Hair follicle dermal papilla cell (primary cell): Measurements from ENCODE around the genes MSGN1, WDR35 and SDC1.

- CAGE, long polyA plus RNA: no peak
These were observed at the start of gene MSGN1 for GRCh38 chr2:17816370-17816694. Gene MSGN1 (plus strand): TSS chr2:17816460.

GRCh38 chr2:17877697-17878439, 599 bp upstream of the KCNS3 start:
- CAGE, long polyA plus RNA: no peak

DNA sequence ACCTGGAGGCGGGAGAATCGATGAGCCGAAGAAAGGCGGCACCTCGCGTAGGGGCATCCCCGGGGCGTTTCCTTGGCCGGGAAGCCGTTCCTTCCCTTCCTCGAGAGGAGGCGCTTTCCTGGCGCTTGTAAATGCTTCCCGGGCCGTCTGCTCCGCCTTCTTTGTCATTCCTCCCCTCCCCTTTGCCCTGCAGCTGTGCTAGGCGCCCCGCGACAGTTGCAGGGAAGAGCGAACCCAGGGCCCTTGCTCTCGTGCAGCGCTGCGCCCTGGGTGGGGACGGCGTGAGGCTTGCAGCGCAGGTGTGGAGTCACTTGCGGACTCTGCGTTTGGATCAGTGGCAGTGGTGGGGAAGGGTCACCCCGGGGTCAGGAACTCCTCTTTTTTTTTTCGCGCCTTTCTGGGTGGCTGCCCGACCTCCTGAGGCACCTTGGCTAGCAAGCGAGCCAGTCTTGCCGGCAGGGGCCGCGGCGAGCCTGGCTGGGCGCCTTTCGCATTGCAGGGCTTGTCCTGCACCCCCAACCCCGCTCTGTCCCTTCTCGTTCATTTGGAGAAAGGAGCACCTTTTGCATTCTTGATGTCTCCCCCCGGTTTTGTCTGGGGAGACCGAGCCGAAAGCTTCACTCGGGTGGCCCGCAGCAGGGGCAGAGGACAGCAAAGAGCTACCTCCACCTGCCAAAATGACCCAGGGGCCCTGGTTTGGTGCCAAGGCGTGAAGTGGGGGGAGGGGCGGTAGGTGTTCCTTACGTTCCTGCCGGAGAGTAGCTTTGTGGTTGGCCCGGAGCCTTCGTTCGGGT, 893 bp downstream of the KCNS3 start:
- CAGE, long polyA plus RNA: no peak

GRCh38 chr2:19020870-19021572, 337.4 kb downstream of the OSR1 start:
- CAGE, long polyA plus RNA: no peak

DNA sequence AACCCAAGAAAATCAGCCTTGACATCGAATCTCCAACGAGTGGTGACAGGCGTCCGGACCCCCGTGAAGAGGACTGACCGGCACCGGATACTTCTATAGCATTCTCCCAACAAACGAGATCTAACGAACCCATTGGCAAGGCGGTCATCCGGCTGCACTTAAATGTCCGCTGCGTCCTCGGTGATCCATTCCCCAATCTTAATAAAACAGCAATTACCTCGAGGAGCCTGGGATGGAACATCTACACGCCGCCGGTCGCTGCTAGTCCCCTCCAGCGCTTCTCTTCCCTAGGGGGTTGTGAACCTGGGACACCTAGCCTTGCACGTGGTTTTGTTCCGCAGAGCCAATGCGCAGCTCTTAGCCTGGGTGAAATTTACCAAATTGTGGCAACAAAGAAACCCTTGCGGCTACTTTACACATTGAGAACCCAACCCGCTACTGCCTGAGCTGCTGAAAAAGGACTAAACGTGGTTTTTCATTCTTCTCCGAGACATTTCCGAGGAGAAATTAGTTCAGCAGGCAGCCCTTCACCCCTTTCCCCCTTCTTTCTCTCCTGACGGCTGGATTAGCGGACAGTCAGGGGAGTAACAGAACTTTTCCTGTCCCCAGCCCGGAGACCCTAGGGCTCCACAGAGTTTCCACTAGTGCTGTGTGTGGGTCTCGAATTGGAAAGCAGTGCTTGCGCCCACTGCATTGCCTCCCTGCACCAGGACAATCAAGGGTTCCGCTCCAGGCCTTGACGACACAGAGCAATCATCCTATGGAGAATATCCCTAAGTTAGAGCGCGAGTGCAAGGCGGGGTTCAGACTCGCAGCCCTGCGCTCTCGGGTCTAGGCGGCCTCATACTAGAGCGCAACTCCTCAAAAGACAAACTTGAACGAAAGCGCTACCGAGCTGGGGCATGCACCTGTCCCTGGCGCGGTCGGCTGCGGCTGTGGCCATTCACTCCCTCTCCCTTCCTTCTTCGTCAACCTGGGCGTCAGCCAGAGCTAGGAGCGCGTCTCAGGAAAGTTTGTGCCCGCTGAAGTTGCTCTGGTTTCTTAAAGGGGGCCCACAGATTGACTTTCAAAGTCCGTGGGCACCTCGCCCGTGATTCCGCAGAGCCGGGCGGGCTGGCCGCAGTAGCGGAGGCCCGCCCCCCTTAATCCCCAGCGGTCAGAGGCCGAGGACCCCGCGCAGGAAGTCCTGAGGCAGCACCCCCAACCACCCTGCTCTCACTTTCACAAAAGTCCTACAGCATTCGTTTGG, 1.0 kb downstream of the OSR1 start:
- CAGE, long polyA plus RNA: no peak

DNA sequence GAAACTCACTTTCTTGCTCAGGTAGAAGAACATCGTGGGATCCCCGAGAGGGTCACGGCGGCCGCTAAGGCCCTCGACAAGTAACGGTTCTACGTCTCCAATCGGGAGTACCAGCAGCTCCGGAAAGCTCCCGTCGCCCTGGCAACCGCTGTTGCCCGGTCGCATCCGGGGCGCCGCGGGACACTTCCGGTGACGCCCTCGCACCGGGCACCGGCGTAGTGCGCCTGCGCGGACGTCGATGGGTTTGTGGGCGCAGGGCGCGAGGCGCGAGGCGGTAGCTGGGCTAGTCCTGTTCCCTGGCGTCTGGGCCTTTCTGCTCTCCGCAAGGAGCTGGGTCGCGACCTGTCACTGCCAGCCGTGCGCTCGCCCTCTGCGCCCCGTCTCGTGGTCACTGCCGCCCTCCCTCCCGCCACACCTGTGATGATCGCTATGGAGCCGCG, at the start of gene WDR35:
WDR35 (minus strand) TSS at position 123 of the 440 bp plus-strand sequence.
- CAGE, long polyA plus RNA: no peak

DNA sequence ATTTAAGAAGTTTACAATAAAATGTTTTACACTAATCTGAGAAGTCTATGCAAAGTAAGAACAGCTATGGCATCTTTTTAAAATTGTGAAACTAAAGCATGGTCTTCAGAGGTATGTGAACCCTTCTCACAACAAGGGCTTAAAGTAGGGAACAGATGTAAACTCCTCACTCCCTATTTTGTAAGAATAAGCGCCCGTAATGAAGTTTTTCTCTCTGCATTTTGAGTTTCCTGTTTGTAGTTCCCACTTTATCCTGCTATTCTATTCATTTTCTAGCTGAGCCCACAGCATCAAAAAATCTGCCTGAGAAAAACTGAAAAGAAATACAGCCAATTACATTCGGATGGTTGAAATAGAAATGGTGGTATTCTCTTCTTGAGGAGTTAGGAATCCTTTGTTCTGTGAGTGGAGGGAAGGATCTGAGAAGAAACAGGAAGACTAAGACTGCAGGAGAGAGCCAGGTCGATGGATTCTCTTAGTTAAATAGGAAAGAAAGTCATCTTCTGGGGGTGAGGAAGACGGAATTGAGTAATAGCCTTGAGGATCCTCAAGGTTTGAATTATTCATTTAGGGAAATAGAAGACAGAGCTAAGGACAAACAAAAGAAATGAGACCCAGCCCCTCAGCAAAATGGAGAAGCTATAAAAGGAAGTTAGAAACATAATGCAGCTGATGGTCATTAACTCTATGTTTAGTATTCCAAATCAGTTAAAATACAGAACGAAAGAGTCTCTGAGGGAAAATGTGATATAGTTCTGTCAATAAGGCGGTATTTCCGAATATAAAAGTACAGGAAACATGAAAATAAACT, 1.9 kb downstream of the LAPTM4A start:
- CAGE, long polyA plus RNA: no peak

DNA sequence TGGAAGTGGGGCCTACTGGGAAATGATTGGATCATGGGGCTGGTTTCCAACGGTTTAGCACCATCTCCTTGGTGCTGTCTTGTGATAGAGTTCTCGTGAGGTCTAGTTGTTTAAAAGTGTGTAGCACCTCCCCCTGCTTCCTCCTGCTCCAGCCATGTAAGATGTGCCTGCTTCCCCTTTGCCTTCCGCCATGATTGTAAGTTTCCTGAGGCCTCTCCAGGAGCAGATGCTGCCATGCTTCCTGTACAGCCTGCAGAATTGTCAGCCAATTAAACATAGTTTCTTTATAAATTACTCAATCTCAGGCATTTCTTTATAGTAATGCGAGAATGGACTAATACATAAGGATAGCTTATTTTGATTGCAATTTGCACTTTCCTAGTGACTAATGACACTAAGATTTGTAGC, 16.3 kb upstream of the LAPTM4A start:
- CAGE, long polyA plus RNA: no peak

DNA sequence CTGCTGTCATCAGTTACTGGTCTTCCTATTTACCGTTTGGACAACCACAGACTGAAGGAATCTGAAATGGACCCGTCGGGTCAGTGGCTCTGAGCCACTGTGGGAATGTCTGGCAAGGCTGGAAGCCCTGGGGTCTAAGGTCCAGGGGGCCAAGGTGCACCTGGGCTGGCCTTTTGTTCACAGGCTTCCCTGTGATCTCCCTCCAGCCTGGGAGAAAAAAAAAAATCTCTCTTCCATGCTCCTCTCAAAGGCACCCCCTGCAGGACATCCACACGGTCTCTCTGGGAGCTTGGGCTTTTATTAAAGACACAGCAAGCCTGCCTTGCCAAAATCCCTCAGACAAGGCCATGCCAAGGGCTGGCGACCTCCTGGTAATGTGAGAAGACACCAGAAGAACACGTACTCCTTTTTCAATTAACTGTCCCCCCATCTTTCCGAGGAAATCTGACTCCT, 42.2 kb upstream of the LAPTM4A start:
- CAGE, long polyA plus RNA: no peak

DNA sequence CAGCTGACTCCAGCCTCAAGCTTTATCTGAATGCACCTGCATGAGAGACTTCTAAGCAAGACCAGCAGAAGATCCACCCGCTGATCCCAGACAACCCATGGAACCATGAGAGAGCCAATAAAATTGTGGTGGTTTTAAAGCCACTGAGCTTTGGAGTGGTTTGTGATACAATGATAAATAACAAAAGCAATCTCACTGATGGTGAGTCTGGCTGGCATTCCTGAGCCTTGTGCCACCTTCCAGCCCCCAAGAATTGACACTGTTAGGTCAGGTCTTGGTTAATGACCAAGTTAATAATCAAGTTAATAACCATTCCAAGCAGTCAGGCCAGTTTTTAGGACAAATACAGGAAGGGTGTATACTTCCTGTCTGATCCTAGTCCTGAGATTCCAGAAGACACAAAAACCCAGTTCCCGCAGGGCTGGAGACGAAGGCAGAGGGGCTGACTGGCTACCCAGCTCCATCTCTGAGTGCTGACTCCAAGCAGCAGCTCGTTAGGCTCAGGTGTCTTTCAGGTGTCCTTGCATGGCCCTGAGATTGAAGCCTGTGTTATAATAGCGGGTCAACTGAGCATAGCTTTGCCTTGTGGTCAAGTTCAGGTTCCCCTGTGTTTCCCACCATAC, 74.6 kb upstream of the LAPTM4A start:
- CAGE, long polyA plus RNA: no peak

DNA sequence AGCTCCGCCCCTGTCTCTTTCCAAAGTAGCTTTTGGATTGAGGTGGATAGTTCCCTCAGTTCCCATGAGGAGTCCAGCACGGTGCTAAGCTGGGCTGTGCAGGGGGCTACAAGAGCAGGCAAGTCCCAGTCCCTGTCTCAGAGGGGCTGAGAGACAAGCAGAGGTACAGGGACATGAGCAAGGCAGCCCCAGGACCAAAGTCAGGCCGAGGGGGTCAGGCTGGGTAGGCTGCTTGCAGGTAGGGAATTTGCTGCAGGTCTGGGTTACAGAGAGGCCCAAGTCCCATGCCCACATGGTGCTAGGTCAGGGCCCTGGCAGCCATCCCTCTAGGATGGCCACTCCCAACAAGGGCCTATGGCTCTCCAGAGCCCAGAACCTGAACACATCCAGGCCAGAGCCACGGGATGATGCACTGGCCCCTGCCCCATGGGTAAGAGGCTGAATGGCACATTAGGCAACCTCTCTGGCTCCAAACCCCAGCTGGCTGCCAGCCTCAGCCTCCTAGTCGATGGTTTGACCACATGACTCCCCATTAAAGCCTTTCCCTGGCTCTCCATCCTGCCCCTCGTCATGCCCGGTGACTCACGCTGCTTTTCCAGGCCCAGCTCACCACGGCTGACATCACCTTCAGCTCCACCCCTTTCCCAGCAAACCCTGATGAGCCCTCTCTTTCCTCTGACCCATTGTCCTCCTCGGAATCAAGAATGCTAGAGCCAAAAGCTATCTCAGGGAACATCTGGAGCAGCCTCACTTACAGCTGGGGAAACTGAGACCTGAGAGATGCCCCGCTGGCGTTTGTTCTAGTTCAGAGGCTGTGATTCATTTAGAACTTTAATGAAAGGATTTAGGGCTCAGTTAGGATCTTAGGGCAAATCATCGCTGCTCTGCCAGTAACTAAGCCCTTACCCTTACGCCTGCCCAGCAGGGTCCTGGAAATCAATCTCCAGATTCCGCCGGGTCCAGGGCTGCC, 83.6 kb downstream of the SDC1 start:
- CAGE, long polyA plus RNA: no peak

DNA sequence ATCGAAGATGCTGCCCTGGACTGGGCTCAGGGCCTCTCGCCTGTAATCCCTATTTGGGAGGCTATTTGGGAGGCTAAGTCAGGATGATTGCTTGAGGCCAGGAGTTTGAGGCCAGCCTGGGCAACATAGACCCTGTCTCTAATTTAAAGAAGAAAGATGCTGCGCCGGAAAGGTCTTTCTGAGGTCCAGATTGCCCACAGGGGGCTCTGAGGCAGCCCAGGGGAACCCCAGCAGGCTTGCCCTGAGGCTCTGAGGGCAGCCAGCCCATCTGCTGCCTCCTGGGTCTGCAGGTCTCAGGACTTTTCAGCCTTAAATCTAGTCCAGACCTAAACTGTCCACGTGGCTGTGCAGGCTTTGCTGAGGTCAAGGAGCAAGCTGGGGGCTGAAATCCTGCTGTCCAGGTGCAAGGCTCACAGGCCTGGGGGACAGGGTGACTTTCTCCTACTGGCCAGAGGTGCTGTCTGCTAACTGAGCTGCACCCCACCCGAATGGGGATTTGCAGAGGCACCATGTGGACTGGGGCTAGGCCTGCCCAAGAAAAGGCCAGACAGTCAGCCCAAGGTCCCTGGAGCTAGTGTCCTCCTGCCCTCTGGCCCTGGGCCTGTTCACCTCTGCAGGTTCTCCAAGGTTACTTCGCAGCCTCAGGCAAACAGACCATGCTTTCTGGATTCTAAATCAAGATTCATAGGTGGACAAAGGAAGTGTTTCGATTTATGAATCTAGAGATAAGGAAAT, 32.2 kb downstream of the SDC1 start:
- CAGE, long polyA plus RNA: no peak

- CAGE, long polyA plus RNA: no peak
These were observed 27.5 kb downstream of the SDC1 start for GRCh38 chr2:20197407-20197892.

DNA sequence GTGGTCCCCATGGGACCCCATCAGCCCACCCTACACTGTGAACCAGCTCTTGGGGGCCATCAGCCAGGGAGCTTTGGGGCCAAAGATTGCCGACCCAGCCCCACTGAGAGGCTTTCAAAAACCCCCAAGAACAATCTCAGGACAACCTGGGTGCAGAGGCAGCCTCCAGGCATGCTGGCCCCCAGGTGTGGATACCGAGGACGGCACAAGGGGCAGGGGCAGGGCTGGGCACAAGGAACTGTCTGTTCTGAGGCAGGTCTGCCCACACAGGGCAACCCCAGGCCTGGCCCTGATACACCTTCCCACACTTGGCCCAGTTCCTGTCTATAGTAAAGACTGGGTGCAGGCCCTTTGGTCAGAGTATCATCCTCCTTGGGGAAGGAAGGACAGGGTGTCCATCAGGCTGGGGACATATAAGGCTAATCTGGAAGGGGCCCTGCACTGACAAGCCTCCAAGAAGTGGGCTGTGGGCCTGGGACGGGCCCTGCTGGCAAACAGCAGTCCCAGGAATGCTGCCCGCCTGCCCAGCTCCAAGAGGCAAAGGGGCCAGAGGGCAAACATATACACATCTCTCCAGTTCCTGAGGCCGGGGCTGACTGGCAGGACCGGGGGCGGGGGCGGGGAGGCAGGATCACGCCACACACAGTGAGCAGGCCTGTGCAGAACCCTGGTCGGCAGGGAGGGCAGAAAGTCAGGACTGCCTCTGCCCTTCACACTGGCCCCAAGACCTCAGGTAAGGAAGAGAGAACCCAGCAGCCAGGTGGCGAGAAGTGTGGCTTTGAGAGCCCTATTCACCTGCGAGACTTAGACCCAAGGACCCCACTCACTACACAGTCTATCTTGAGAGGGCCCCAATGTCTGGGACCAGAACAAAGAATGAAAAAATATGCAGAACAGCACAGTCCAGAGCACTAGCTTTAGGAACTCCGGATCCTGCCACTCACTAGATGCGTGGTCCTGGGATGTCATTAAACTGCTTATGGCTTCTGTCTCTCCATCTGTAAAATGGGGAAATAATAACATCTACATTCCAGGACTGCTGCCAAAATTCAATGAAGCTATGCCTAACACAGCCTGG, 18.8 kb downstream of the SDC1 start:
- CAGE, long polyA plus RNA: no peak

DNA sequence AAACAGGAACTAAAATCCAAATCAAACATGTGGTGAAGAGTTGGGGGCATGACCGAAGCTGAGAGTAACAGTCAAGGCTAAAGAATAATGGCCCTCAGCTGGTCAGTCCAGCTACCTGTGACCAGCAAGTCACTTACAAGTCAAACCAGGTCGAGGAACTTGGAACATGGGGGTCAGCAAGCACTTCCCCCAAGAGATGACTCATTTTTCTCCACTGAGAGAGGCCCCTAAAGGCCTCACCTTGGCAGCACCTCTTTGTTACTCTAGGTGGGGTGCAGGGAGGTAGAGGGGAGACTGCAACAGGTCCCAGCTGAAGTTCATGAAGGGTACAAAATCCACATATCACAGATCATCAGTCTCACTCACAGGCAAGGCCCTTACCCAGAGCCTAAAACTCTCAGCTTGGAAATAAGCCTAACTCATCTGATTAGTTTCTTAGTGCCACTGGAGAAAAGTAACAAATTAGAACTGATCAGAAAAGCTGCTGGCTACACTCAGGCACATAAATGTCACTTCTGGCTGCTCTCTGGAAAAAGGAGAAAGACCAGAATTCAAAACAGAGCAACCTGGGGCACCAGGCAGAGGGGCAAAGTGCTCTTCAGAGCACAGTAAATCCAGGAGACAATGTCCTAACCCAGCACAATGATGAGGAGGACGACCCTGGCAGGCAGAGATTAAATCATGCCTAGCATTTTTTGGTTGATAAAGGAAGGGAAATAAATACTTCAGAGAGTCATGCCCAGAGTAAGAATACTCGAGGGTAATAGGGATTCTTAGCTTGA, 3.9 kb downstream of the SDC1 start:
- CAGE, long polyA plus RNA: no peak

DNA sequence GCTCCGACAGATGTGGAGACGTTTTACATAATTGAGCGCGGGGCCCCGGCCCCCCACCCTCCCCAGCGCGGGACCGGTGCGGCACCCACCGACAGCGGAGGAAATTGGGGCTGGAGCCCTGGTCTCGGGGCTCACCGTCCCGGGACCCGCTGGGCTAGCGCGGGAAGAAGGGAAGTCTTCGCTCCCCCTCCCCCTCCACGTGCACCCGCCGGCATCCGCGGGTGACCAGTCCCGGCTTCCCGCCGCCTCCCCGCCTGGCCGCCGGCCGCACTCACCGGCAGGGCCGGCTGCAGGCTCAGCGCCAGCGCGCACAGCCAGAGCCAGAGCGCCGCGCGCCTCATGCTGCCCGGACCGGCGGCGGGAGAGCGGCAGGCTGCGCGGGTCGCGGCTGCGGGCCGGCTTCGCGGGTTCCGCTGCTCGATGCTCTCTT, 388 bp downstream of the SDC1 start:
- CAGE, long polyA plus RNA: no peak

DNA sequence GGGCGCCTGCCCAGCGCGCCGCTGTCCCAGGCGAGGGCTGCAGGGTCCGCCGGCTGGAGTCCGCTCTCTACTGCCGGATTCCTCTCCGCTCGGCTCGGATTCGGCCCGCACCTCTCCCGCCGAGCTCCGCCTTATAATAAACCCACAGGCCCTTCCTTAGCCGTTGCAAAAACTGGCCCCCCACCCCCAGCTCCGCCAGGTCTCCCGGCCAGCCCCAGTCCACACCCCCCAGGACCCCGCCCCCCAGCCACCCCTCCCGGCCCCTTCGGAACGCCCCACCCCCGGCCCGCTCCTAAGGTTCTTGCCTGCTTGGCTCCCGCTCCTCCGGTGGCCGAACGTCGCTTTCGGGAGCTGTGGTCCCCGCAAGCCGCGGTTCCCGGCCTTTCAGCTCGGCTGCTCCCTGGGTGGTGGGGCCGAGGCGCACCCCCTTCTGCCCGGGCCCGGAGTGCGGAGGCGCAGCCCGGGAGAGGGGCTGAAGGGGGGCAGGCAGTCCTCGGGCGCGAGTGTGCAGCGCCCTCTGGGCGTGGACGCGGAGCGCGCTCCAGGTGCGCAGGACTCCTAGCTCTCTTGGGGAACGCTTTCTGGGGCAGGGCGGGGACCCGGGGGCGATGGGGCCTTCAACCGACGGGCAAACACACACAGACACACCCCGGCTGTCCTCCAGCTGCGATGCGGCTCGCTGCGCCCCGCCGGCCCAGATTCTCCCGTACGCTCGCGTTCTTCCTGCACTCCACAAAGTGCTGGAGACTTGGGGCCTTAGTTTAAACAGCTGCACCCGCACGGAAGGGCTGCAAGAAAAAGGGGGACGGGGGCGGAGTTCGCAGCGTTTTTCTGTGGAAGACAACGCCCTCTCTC, at the start of gene SDC1:
SDC1 (minus strand) TSS at position 174 of the 855 bp plus-strand sequence.
- CAGE, long polyA plus RNA: no peak

DNA sequence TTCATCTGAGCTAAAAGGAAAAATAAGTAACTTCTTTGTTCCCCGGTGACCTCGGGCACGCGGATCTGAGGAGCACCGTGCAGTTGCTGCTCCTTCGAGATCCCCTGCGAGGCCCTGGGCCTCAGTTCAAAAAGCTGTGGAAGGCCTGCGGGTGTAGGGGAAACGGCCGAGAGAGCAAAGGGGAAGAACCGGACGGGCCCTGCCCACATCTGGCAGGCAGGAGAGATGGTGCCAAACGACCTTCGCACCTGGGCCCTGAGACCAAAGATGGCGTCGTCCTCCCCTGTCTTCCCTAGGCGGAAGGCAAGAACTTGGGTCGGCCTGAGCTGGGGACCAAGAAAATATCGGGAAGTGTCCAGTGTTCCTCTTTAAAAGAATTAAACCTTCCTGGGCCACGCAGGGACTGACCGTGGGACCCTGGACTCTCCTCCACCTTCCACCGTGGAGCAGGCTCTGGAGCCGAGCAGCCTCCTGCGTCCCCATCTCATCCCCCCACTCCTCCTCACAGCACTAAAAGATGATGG, 944 bp upstream of the SDC1 start:
- CAGE, long polyA plus RNA: no peak

- CAGE, long polyA plus RNA: no peak
These were observed 3.5 kb downstream of the PUM2 start for GRCh38 chr2:20346916-20347675.

- CAGE, long polyA plus RNA: no peak
These were observed 7.0 kb upstream of the PUM2 start for GRCh38 chr2:20357605-20358104.